Mucosa of descending colon (tissue), 1 donor: Measurements from ENCODE around the genes NMRK1 and GCNT1.

DNA sequence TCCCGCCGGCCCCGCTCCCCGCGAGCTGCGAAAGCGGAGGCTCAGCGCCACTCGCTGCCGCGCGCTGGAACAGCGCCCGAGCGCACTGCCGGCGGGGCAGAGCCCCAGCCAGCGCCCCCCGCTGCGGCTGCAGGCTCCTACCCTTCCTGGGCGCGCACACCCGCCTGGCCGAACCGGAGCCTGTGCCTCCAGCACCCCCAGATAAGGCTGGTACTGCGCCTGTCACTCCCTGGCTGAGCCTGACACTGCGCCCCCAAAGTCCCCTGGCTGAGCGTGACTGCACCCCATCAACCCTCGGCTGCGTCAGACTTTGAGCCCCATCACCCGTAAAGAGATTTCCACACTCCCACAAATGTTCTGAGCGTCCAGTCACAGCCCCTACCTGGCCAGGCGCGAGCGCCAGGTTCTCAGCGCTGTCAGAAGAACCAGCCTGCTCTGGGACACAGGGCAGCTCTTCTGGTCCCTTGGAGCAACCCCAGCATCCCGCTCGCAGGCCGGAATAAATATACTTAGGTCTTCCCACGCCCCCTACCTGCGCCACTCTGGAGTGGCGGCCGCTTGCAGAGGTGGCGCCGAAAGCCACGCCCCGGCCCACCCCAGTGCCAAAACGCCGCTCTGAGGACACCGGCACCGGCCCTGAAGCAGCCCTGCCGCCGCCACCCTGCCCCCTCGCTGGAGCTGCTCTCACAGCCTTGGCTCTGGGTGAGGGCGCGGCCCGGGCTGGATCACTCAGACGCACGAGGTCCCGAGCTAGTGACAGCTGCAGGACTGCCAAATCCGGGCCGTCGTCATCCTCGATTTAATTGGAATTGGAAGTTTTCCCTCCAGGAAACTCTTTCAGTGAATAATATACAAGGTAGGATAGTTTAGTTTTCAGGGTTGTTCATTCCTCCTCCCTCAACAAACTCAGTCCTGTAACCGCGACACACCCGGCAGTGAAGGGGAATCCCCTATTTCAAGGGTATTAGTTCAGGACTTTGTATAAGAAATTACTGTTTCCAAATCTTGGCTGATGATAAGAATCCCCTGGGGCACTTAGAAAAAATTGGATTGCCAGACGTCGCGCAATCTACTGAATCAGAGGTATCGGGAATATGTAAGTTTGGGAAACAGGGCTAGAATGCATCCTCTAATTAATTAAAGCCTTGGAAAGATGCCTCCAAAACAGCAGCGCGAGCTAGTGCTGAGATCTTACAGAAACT is 1.1 kb upstream of the CEMIP2 start:
- PRO-cap: bidirectional peak, plus-strand start at position 50 of the sequence, minus-strand start outside the sequence; bidirectional peak, plus-strand start at position 605 of the sequence, minus-strand start at position 477 of the sequence; unidirectional peak, minus-strand start at position 674 of the sequence

- PRO-cap: bidirectional peak, plus-strand start at chr9:72151307, minus-strand start at chr9:72151163
These were observed 1.9 kb downstream of the GDA start for GRCh38 chr9:72151040-72151673.

- PRO-cap: unidirectional peak, minus-strand start at chr9:72351877
These were observed 13.4 kb downstream of the ZFAND5 start for GRCh38 chr9:72351384-72352264.

DNA sequence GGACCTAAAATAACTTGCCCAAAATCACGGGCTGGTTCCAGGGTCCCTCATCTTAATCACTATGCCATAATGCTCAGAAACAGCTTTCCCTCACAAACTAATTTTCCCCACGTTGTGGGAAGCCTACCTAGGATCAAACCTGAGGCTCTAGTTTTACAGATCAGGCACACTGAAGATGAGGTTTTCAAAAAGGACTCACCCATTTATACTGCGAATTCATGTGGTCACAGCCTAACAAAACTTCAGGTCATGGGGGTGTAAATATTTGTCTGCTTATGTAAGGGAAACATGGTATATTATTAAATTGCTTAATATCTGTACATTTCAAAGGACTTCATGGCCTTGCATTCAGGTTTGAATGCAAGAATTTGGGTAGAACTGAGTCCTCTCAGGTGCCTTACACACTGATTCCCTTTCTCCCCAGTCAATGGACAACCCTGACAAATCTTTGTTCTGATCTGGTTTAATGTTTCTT is 12.1 kb downstream of the ZFAND5 start:
- PRO-cap: no peak

GRCh38 chr9:72396542-72396944 is 31.5 kb upstream of the ZFAND5 start:
- PRO-cap: no peak

- PRO-cap: no peak
These were observed 41.1 kb downstream of the ALDH1A1 start for GRCh38 chr9:72911519-72912320.

DNA sequence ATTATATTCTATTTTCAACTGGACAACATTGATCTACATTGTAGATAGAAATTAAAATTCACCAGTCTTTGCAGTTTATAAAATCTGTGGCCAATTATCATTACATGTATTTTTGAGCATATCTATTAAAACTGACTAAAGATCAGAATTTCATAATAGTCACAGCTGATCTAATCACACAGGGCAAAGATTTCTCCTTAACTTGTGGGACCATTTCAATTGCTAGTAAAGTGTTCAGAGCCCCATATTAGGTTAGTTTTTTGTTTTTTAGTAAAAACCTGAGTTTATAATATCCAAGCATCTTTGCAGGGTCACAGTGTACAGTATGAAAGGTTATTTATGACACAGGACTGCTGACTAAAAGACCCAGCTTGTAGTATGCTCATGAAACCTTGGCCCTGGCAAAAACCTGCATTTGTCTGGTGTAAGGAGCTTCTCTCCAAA is 37.5 kb upstream of the ALDH1A1 start:
- PRO-cap: no peak

DNA sequence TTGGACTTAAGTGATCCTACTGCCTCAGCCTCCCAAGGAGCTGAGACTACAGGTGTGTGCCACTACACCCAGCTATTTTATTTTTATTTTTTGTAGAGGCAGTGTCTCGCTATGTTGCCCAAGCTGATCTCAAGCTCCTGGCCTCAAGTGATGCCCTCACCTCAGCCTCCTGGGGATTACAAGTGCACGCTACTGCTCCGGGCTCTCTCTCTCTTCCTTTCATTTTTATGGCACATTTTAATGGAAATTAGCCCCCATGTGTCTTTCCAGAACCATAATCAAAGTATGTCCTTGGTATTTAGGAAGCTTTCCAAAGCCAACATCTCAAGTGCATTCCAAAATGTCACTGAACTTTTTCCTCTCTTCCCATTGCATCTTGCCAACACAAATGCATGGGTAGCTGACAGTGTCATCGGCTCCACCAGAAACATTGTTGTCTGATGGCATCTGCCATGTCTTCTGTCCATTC is 90.6 kb upstream of the ANXA1 start:
- PRO-cap: no peak

DNA sequence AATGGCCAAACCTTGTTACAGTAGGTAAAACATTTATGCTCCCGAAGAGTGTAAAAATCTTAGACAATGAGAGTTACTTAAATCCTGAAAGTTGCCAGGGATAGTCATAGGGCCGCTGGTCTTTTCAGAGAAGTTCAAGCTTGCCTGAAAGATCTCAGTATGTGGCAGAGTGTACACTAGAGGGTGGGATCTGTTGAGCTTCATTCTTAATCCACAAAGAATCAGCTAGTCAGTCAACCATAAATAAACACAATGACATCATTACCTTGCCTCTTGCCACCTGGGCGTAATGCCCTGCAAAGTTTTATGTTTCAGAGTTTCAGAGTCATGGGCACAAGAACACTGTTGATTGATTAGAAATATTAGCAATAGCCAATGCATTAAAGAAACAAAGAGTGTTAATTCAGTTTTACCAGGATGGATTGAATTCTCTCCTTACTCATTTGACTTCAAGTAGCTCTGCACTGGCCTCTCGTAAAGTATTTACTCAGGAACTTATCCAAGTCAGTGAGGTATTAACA is 14.4 kb upstream of the ANXA1 start:
- PRO-cap: no peak

DNA sequence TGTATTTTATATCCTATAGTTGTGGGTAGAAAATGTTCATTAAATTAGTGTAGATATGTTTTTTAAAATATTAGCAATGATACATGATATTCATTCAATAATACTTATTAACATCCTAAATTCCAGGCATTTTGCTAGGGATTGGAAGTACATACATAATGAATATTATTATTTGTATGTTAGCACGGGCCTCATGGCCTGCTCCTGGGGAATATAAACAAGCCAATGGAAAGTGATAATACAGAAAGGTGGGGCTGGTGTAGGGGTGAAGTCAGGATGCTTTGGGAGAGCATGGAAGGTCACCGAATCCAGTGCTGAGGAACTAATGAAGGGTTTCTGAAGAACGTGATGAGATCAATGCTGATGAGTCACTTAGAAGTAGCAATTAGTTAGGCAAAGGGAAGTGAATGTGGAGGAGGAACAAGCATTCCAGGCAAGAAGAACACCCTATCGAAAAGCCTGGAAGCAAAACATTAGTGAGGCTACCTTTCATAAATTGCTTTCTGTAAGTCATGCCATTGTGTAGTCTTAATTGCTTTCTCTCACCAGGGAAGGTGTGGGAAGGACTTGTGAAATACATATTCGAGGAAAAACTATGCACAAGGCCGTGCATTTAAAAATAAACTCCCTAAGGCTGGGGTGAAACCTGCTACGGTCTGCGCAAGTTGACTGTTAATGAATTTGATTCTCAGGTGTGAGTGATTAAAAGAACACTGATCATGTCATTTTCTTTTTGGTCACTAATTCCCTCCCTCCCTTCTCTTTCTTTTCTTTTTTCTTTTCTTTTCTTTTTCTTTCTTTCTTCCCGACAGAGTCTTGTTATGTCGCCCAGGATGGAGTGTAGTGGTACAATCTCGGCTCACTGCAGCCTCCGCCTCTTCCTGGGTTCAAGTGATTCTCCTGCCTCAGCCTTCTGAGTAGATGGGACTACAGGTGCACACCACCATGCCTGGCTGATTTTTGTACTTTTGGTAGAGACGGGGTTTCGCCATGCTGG is 2.3 kb downstream of the ANXA1 start:
- PRO-cap: unidirectional peak, minus-strand start at position 327 of the sequence

DNA sequence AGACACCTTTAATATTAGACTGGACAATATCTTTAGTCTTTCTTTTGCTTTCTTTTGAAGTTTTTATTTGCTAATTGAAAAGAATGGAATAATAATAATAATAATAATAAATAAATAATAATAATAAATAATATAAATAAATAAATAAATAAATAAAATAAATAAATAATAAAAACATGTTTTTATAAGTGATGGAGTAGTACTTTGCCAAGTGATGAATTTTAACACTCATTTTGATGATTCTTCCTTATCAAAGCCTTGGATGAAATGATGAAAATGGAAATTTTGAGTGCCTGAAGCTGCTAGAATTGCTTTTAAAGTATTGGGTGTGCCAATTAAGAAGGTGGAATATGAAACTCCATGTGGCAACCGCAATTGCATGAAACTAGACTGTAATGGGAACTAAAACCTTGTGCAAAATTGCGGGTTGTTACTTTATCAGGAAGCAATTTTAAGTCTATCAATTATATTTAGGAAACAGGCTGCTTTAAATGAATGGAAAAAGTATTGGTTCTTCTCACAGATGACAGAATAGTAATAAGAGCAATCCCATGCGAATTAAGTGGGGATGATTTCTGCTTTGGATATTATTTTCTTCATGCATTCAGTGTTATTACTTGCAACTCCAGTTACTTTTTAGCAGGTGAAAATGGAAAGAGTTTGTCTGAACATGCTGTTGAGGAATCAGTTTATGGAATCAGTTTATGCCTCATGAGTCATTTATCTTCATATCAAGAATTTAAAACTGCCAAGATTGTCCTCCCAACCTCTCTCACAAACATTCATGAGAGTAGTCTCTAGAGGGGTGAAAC is 4.6 kb downstream of the ANXA1 start:
- PRO-cap: no peak

DNA sequence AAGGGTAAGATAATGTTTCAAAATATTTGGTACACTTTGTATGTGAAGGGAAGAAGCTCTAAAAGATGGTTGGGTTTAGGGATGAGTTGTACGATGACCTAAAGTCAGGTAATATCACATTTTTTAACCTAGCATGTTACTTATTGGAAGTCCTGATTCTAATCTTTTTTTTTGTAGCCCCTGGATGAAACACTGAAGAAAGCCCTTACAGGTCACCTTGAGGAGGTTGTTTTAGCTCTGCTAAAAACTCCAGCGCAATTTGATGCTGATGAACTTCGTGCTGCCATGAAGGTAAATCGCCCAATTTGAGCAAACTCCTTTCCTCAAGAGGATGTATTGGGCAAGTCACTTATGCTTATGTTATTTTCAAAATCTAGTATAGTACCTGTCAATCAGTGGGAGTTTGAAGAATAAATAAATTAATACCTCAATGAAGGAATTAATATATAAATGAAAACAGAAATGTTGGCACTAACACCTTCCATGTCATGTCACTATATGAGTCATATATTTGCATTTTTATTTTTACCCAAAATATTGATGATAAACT is 8.5 kb downstream of the ANXA1 start:
- PRO-cap: no peak

DNA sequence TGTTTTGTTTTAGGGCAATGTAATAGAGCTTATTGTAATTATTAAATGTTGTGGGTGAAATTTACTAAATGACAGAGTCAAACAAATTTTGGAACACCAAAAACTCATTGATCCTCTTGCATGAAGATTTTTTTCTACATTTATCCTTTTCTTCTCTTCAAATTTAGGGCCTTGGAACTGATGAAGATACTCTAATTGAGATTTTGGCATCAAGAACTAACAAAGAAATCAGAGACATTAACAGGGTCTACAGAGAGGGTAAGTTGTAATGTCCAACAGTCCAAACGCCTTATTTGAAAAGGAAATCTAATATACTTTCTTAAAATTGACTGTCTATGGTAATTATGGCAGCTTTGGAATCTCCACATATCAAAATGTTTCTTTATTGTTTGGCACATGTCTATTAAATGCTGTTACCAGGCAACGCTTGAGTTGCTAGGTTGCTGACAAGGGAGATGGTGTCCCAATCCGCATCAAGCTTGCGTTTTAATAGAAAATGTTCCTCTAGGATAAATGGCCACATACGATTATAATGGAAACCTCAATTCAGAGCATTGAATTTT is 9.1 kb downstream of the ANXA1 start:
- PRO-cap: no peak

DNA sequence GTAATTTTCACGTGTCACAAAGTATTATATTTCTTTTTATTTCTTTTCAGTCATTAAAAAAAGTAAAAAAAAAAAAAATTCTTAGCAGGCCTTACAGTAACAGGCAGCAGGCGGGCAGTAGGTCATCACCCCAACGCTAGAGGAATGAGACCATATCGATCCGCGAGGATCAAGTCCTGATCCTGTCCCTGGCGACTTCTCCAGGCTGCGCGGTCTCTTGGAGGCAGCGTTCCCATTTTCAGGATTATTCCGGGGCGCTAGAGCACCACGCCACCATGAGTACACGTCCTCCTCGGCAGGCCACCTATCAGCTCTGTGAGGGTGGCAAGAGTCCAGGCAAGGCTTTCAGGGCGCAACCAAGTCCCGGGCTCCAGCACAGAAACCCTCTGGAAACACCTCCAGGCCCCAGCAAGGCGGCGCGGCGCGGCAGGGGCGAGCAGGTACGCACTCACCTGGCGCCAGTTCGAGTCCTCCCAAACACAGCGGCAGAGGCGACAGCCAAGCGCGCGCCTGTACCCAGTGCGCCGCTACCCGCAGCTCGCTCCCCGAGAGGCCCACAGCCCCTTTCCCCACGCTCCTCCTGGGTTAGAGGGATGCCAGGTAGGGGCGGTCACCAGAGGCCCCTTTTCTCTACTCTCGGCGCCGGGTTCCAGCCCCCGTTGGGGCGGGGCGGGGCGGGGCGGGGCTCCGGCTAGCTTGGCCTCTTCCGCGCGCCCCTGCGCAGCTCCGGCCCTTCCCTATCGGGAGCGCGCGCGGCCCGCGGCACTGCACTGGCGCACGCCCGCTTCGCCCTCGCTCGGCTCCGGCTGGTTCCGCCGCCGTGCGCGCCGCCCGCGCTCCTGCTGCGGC is at the start of gene NMRK1:
Gene NMRK1 (minus strand): TSS at position 600 of the 849 bp plus-strand sequence.
- PRO-cap: bidirectional peak, plus-strand start at position 247 of the sequence, minus-strand start at position 211 of the sequence; unidirectional peak, minus-strand start at position 317 of the sequence; bidirectional peak, plus-strand start outside the sequence, minus-strand start at position 661 of the sequence

- PRO-cap: no peak
These were observed 21.2 kb upstream of the PCSK5 start for GRCh38 chr9:75869207-75869751.

DNA sequence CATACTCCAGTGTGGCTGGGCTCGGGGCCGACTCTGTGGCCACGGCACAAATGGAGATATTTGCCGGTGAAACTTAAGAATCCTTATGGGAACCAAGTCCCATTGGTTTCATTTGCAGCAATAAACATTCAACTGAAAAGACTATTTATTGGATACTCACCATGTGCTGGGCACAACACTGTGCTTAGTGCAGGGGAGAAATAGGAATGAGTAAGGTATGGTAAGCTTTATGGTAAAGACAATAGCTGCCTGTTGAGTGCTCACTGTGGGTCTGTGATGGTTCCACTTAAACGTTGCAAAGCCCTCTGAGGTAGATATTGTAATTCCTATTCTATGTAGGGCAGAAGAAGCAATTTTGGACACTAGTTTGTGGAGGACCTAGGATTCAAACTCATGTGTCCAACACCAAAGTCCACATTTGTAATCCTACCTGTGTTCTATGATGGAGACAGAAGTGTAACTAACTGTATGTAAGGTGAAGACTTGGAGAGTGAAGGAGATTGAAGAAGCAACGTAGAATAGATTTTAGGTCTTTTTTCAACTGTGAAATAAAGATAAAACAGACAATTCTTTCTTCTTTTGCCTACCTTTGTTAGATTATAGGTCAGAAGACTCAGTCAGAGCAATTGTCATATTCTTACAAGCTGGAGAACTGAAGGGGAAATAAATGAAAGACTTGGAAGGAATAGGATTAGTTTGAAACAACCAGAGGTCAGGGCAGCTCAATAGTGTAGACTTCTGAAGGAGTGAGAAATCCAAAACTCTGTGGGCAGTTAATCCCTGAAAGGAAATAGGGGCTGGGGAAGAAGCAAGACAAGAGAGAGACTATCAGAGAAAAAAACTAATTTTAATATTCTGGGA is 69.4 kb downstream of the PCSK5 start:
- PRO-cap: no peak

GRCh38 chr9:76313760-76314275 is 80.4 kb downstream of the RFK start:
- PRO-cap: no peak

DNA sequence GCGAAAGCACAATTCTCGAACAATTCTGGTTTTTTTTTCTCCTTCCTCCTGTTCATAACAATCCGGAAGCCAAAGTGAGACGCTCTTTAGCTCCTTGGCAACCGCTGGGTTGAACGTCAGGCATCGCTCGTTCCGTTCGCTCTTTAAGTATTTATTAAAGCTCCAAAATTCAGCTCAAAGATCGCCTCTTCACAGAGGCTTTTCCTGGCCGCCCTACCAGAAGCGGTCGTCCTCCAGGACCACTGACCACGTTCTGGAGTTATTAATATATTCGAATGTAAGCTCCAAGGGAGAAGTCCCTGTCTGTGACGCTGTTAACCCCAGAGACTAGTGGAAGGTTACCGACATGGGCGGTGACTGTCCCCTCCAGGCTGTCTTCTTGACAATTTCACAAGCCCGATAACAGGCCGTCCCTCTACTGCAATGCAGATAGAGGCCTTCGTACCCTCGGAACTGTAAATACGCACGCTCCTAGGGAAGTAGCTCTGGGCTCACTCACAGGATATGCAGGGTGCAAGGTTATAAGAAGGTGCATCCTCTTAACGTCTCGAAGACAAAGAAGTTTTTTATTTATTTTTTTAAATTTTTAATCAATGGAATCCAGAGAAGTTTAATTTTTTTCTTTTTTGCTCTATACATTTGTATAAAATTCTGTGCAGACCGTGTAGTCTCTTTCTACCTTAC is 624 bp upstream of the RFK start:
- PRO-cap: bidirectional peak, plus-strand start at position 323 of the sequence, minus-strand start at position 332 of the sequence

- PRO-cap: bidirectional peak, plus-strand start at chr9:76459222, minus-strand start at chr9:76459057
These were observed at the start of gene GCNT1 for GRCh38 chr9:76458884-76459382. TSS of gene GCNT1 (plus strand) at chr9:76459182.

DNA sequence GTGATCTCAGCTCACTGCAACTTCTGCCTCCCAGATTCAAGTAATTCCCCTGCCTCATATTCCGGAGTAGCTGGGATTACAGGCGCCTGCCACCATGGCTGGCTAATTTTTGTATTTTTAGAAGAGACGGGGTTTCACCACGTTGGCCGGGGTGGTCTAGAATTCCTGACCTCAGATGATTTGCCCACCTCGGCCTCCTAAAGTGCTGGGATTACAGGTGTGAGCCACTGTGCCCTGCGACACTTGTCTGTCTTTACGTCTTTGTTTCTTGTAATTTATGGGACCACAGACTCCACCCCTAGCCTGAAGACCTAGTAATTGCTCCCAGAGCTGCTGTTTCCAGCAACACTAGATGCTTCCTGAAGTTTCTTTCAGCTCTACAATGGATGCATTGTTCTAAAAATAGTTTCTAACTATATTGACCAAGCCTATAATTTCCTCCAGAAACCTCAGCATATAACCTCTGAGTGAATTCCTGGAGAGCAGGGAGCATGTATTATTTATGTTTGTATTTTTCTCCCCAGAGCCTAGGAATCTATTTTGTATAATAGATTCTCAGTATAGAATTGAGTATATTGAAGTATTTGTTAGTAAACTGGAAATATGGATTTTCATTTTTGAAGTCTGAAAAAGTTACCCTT is 13.9 kb downstream of the GCNT1 start:
- PRO-cap: bidirectional peak, plus-strand start at position 443 of the sequence, minus-strand start at position 249 of the sequence